Ureter (tissue), 1 donor: ENCODE measurements around the genes RNF44, ZNF346, FGFR4, PRELID1 and DOK3.

DNA sequence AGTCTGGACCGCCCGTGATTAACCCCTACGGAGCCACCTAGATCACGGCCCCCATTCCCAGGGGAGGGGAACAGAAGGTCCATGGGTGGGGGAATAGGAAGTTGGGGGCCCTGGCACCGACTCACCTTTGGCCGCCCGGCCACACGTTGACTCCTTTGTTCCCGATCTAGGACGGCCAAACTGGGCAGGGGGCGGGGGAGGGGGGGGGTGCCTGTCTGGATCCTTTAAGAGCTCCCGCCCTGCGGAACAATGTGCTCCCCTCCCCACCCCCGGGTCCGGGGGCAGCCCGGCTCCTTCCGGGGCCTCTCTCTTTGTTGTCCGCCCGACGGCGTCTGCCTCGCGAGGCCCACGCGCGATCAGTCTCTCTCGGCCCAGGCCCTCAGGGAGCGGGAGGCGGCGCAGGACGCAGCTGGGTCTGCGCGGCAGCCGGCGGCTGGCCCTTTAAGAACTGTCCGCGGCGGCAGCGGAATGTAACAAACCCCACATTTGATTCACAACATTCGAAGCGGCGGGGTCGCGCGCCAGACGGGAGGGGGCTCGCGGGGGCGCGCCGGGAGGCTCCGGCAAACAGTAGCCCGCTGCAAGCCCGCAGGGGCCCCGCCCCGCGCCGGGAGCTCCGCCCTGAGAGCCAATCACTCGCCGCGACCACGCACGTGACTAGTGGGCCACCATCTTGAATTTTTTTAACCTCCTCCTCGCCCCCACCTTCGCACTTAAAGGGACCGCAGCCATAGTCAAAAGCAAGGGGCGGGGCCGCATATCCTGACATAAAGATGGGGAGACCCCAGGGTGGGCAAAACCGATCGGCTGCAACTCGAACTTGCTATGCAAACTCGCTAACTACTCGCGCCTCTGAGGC is at the start of gene RNF44:
Gene RNF44, minus strand, starts transcription at position 588 of the 859 bp plus-strand sequence.
- PRO-cap = bidirectional peak, plus-strand start at position 314 of the sequence, minus-strand start at position 308 of the sequence; unidirectional peak, minus-strand start at position 443 of the sequence; unidirectional peak, minus-strand start at position 609 of the sequence

GRCh38 chr5:176586471-176587094 is 23.4 kb downstream of the GPRIN1 start:
- PRO-cap = no peak

GRCh38 chr5:176621609-176622013 is 8.7 kb downstream of the SNCB start:
- PRO-cap = no peak

GRCh38 chr5:177022453-177023149 is at the start of gene ZNF346:
Gene ZNF346, plus strand, starts transcription at chr5:177022696.
- PRO-cap = bidirectional peak, plus-strand start at chr5:177022696, minus-strand start at chr5:177022624

GRCh38 chr5:177065532-177065840 is 21.2 kb upstream of the FGFR4 start:
- PRO-cap = no peak

- PRO-cap = unidirectional peak, plus-strand start at chr5:177086878; unidirectional peak, plus-strand start at chr5:177086916
Measured at GRCh38 chr5:177086768-177087680, at the start of gene FGFR4. Gene FGFR4, plus strand, starts transcription at chr5:177086915.

DNA sequence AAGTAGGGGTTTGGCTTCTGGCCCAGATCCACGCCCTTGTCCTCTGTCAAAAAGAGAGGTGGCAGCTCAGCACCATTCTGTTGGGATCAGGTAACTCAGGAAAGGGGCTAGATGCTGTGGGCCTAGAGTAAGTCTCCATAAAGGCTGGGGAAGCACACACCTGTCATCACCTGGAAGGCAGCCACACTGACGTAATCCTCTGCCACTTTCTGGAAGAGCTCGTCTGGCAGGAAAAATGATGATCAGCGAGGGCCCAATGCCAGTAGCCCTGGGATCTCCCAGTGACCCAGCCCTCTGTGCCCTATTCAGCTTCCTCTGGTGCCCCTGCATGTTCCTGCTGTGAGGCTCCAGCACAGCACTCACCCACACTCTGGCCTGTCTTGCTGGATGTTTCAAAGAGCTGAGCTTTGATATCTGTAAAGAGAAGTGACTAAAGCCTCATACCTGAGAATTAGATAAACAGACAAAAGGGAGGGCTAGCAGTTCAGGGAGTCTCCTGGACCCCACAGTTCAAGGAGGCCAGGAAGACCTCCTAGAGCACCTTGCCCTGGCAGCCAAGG is 1.7 kb downstream of the RAB24 start:
- PRO-cap = no peak

DNA sequence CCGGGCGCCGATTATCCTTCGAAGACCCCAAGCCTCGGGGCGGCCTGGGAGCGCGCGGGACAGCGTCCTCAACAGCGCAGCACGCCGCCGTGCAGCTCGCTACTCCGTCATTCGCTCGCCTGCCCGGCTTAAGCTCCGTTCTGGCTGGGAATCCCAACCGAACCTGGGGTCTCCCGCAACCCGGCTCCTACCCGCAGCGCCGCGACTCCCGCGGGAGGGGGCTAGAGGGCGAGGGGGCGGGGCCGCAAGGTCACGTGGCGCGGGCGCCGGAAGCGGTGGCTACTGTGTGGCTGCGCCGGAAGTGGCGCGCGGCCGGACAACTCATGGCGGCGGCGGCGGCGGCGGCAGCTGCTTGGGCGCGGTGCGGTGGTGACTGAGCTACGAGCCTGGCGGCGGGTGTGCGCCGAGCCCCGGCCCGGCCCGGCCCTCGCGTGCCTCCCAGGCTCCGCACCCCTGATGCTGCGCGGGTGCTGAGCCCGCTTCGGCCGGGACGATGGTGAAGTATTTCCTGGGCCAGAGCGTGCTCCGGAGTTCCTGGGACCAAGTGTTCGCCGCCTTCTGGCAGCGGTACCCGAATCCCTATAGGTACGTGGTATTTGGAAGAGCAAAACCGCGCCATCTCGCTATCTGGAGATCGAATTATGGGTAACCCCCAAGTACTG is at the start of gene PRELID1:
Gene PRELID1, plus strand, starts transcription at position 307 of the 662 bp plus-strand sequence.
- PRO-cap = bidirectional peak, plus-strand start at position 285 of the sequence, minus-strand start at position 223 of the sequence

GRCh38 chr5:177362310-177363554 is 5.0 kb downstream of the RGS14 start:
- PRO-cap = no peak

- PRO-cap = no peak
Measured at GRCh38 chr5:177425306-177425544, 1.3 kb upstream of the GRK6 start.

- PRO-cap = no peak
Measured at GRCh38 chr5:177427197-177427836, 841 bp downstream of the GRK6 start.

GRCh38 chr5:177472366-177473383 is 759 bp downstream of the DBN1 start:
- PRO-cap = bidirectional peak, plus-strand start at chr5:177473343, minus-strand start at chr5:177473216

- PRO-cap = no peak
Measured at GRCh38 chr5:177477312-177478106, 4.1 kb upstream of the DBN1 start.

DNA sequence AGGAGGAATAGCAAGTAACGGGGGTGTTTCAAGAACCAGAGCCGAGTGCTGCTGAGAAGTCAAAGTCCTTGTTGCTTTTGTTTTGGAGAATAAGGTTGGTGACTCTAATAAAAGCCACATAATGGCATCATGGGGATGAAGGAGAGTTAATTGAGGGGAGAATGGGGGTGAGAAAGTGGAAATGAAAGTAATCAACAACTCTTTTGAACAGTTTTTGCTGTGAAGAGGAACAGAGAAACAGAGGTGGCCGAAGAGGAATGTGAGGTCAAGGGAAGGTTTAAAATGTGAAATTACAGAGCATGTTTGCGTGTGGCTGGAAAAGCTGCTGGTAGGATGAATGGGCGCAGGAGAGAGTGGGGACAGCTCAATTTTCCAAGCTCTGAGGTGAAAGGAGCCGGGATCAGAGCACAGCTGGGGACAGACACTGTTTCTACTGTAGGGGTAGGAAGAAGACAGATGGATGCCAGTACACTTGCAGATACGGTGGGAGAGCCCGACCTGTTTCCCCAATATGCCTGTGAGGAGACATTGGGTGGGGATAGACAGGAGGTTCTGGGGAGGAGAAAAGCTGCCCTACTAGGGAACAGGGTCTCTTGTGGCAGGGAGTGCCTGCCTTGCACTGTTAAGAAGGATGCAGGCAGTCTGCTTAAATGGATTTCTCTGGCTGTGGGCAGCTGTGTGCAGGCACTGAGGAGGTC is 4.8 kb upstream of the PDLIM7 start:
- PRO-cap = no peak

DNA sequence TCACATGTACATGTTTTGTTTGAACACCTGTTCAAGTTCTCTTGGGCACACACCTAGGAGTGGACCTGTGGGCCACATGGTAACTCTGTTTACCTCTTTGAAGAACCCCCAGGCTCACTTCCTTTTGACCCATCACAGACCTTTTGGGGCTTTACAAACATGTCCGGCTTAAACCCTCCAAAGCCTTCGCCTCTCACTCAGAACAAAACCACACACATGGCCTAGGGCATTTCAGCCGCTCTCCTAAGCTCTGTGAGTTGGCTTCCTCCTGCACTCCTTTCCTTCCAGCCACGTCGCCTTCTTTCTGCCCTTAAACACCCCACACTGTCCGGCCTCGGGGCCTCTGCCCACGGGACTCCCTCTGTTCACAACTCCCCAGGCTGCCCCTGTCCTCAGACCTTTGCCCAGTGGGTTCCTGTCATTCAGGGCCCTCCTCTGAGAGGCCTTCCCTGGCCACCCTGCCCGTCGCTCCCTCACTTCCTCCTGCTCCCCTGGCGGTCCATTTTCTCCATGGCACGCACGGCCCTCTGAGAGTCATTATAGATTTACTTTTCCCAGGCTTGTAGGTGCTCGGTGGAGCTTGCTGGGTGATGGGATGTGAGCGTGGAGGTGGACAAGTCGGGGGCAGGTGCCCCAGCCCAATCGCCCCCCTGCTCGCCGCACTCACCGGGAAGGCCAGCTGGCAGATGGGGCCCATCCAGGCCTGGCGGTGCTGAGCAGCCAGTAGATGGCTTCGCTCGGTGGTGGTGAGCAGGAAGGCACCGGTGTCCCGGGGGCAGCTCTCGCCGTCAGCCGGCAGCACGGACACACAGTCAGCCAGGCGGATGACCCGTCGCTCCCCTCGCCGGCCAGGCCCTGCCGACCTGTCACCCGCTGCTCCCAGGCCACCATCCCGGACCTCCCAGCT is 1.8 kb downstream of the DOK3 start:
- PRO-cap = no peak

DNA sequence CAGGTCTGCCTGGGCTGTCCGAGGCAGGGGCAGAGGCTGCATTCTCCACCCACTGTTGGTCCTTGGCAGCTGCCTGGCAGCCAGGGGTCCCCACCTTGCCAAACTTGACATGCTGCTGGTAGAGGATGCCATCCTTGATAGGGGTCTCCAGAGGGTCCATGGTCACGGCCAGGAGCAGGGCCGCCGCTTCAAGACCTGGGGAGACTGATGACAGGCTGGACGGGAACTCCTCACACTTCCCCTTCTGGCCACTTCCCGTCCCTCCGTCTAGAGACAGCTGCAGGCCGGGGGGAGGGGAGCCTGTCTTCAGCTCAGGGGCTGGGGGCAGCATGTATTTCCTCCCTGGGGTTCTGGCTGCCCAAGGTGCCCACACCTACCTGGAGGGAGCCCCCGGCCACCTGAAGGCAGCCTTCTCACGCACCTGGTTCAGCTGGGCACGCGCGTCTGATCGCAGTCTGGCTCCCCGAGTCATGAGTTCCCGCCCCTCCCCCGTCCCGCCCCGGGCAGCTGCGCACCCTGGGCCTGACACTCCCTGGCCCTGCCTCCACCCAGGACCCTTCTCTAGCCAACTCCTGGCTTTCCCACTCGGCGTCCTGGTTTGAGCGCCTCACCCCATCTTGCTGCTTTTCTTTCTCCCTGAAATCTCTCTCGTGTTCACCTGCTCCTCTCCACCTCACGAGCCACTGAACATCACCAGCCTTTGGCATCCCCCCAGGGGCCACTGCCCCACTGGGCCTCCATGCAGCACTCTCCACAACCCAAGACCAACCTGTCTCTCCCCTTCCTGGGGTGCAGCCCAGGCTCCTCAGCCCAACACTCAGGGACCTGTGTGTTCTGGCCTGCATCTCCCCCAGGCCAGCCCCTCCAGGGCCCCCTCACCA is at the start of gene DOK3:
Gene DOK3, minus strand, starts transcription at position 446 of the 881 bp plus-strand sequence.
- PRO-cap = unidirectional peak, minus-strand start at position 472 of the sequence

GRCh38 chr5:177536195-177536885 is 18.0 kb downstream of the FAM193B start:
- PRO-cap = no peak

DNA sequence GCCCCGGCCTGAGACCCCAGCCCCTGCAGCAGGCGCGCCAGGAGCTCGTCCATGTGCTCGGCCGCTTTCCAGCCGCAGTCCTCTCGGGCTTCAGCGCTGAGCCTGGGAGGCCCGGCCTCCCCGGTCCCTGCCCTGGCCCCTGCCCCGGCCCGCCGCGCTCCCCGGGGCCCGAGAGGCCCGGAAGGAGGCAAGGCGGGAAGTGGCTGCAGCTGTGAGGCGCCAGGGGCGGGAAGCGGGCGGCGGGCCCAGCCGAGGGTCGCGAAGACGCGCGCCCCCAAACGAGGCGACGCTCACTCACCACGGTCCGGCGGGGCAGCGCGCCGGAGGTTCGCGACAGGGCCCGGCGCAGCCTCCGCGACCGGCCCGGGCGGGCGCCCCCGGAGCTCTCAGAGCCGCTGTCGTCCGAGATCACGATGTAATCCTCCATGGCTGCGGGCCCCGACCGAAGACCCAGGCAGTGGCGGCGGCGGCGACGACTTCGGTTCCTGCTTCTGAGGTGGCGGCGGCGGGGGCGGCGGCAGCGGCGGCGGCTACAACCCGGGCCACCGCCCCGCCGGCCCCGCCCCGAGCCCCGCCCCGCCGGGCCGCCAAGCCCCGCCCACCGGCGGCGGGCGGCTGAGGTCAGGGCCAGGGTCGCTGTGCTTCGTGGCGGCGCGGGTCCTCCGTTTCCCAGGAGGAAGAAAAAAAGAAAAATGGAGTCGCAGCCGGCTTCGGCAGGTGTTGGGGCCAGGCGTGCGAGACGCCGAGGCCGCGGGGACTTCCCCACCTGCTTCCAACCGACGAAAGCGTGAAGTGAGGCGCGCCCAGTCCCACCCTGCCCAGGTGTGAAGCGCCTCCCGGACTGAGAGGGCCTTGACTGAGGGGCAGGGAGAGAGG is 72.0 kb downstream of the B4GALT7 start:
- PRO-cap = unidirectional peak, minus-strand start at position 563 of the sequence

GRCh38 chr5:177944292-177944737 is 51.7 kb downstream of the PROP1 start:
- PRO-cap = no peak

- PRO-cap = unidirectional peak, plus-strand start at chr5:178006875
Measured at GRCh38 chr5:178006650-178007088, 10.6 kb upstream of the PROP1 start.